Smooth muscle cell (in vitro differentiated cells): ENCODE results near the genes BRINP3 and RO60.

- RAMPAGE, long total RNA = start-site peak on the plus strand at chr1:187641226-187641272, 34 and 76 reads in 2 replicates
Observed at GRCh38 chr1:187641007-187641512, 812.3 kb downstream of the PLA2G4A start.

- RAMPAGE, long total RNA = no peak
Observed at GRCh38 chr1:188272071-188272568, 1443.4 kb downstream of the PLA2G4A start.

- RAMPAGE, long total RNA = no peak
Observed at GRCh38 chr1:190474261-190475014, 3.2 kb downstream of the BRINP3 start.

- RAMPAGE, long total RNA = no peak
Observed at GRCh38 chr1:190477468-190478043, at the start of gene BRINP3. Gene BRINP3, minus strand, starts transcription at chr1:190477864.

GRCh38 chr1:192544727-192545473, 30.7 kb upstream of the RGS1 start:
- RAMPAGE, long total RNA = no peak

DNA sequence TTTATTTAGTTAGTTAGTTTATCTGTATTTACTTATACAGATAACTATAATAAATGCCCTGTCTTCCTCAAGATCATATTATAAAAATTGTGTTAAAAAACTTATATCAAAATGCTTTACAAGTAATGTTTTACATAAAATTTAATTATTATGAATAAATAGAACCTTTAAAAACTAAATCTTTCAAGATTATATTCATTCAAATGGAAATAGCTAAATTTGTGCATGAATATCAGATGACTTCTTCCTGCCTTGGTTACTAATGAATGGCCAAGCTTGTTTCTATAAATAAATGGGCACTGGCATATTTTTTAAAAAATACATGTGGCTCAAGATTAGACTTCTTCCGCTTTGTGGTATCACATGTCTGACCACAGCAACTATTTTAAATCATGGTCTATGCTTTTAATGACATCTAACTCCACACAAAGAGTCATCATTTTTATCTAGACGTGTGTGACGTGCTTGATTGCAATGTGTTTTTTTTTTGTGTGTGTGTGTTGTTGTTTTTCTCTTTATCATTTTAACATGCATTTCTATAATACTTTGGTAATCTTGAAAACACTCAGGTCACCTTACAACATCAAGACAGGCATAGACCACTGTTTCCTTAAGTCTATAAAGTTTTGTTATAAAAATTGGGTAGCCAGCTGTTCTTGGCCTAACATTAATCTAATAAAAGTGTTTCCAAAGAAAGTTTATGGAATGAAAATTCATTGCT, 29.4 kb downstream of the RGS1 start:
- RAMPAGE, long total RNA = no peak

- RAMPAGE, long total RNA = no peak
Observed at GRCh38 chr1:192811461-192812487, 2.9 kb downstream of the RGS2 start.

- RAMPAGE, long total RNA = start-site peak on the minus strand at chr1:193059323-193059342, 49 and 24 reads in 2 replicates; start-site peak on the minus strand at chr1:193059490-193059511, 18 and 23 reads in 2 replicates; start-site peak on the plus strand at chr1:193059580-193059665, 1,639 and 747 reads in 2 replicates
Observed at GRCh38 chr1:193059191-193059813, at the start of gene RO60. Gene RO60, plus strand, starts transcription at chr1:193059612.

GRCh38 chr1:193121511-193121921, 315 bp upstream of the CDC73 start:
- RAMPAGE, long total RNA = no peak

DNA sequence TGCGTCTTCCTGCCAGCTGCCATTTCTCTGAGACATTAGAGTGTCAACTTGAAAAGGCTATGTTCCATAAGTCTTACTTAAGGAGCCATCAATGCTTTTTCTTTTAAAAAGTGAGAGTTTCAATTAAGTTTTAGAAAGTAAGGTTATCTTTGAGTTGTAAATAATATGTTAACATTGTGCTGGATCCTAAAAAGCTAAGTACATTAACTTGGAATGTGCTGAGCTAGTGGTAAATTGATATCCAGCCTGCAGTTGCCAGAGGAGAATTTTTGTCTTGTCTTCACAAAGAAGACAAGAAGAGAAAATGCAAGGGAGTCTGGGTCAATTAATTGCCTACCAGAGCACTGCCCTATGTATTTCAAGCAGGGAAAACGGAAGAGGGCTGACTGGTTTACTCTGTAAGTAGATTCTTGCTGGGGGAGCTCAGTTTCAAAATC, 161.9 kb upstream of the B3GALT2 start:
- RAMPAGE, long total RNA = no peak

- RAMPAGE, long total RNA = no peak
Observed at GRCh38 chr1:193569595-193570222, 383.3 kb upstream of the B3GALT2 start.

- RAMPAGE, long total RNA = no peak
Observed at GRCh38 chr1:196400733-196401416, 207.4 kb downstream of the KCNT2 start.

DNA sequence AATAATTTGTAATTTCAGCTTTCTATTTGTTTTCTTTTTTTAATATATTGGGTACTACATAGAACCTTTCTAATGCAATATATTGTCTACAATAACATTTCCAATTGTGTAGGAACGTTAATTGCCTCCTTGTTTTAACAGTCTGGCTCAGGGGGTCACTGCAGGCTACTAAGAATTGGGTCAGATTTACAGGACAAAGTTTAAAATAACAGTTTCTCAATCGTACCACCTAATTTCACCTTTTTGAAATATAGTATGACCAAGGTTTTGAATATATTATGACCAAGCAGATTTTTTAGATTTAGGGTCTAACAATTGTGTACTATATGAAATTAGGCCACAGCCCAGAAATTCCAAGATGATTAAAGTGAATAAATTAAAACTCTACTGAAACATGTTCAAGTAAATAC, 2.5 kb downstream of the CFH start:
- RAMPAGE, long total RNA = no peak

DNA sequence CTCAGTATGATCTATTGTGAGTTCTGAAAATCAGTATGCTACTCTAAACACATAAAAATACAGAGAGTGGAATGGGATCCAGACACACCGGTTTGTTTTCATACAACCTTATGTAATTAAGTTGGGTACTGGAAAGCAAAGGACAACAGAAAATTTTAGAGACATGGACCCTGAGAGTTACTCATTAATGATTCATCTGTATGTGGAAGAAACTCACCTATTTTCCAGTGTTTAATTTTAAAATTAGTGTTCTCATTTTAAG, 906 bp upstream of the CFHR3 start:
- RAMPAGE, long total RNA = no peak

- RAMPAGE, long total RNA = no peak
Observed at GRCh38 chr1:196941617-196941821, 2.0 kb upstream of the CFHR2 start.

- RAMPAGE, long total RNA = no peak
Observed at GRCh38 chr1:196991817-196992301, 14.5 kb downstream of the CFHR5 start.

DNA sequence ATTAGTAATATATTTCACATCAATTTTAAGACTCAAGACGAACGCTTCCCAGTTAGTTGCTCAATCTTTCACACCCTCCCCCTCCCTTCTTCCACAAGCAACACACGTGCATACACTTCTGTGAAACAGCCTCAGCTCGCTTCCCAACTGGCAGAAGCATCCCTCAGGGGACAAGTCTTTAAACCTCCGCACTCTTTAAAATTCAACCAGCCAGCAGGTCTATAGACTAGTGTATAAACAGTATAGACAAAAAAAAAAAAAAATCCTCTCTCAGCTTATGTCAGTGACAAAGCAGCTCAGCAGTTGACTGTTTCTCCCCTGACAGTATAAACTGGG, 99.5 kb downstream of the DENND1B start:
- RAMPAGE, long total RNA = no peak

- RAMPAGE, long total RNA = no peak
Observed at GRCh38 chr1:197690050-197690726, 85.1 kb downstream of the DENND1B start.

DNA sequence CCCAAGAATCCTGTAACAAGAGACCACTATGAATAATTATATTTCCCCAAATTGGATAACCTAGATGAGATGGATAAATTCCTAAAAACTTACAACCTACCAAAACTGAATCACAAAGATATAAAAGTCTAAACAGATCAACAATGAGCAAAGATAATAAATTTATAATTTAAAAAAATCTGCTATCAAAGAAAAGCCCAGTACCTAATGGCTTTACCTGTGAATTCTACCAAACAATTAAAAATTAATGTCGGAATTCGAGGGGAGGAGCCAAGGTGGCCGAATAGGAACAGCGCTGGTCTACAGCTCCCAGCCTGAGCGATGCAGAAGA, 26.8 kb upstream of the DENND1B start:
- RAMPAGE, long total RNA = no peak

GRCh38 chr1:197955542-197956237, 38.5 kb downstream of the LHX9 start:
- RAMPAGE, long total RNA = no peak